ENCODE measurements around a stretch of chr2.

DNA sequence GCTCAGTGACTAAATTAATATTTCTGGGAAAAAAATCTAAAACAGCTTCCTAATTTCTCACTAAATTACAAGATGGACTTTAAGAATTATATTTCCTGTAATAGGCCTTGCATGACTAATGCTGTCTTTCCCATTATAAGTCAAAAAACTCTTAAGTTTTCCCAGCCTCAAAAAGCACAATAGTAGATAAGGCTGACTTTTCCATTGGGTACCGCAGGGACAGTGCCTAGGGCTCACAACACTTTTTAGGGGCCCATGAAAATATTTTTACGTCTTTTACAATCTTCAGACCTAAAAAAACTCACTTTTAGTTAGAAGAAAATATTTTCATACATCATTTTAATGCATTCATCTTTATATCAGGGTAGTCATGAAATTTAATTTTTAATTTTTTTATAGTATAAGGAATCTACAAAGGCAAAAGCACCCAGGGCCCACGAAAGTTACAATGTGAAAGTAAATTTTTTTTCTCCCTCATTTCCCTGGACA lies 4.5 kb downstream of the CYP1B1 start:
- PRO-cap: no peak

DNA sequence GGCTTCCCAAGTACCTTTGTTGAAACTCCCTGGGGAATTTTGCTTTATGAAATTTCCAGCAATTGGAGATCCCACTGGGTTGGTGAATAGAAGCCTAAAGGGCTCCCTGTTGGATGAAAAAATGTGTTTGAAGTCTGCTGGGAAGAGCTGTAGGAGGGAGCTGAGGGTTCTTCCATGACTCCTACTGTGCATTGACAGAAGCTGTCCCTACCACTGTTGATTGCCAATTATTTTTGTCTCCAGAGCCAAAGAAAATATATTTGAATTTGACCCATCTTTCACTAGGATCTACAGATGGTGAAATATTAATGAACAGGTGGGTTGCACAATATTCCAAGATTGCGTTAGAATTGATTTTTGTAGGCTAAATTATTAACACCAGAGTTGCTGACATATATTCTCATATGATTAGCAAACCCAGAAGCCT lies 95.4 kb upstream of the CYP1B1 start:
- PRO-cap: no peak

GRCh38 chr2:38534864-38535820 lies 67.6 kb downstream of the HNRNPLL start:
- PRO-cap: no peak

- PRO-cap: no peak
These were observed 24.0 kb downstream of the HNRNPLL start for GRCh38 chr2:38578426-38579339.

GRCh38 chr2:38682765-38682978 lies 16.8 kb downstream of the GALM start:
- PRO-cap: no peak

- PRO-cap: no peak
These were observed 70.6 kb downstream of the ARHGEF33 start for GRCh38 chr2:38960279-38960720.

DNA sequence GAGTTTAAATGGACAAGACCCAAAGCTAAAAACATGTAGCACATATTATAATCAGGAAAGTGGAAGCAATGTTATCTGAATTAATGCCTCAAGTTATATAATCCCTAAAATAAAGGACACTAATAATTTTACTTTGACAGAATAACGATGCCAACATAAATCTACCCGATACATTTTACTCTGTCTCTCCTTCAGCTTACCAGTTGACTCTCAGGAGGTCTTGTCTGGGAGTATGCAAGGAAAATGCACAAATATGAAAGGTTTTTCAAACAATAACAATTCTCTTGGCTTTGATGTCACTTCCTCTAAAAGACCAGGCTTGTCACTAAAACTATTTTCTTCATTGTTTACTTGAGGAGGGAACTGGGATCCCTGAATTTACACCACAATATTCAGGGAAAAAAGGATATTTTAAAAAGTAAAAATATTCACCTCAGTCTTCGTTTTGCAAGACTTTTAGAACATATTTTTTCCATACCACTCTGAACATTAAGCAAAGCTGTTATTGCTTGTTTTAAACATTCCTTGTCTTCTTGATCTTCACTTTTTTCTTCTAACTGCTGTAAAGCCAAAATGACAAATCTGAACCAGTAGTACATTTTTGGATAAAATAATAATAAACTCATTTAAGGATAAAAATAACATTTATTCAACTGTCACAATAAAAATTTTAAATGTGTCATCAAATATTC lies 97.1 kb downstream of the SOS1 start:
- PRO-cap: bidirectional peak, plus-strand start at position 343 of the sequence, minus-strand start at position 226 of the sequence

- PRO-cap: no peak
These were observed 54.3 kb downstream of the SOS1 start for GRCh38 chr2:39066440-39067055.

- PRO-cap: no peak
These were observed 220.3 kb downstream of the SLC8A1 start for GRCh38 chr2:40231547-40232032.

GRCh38 chr2:40364534-40364956 lies 87.3 kb downstream of the SLC8A1 start:
- PRO-cap: no peak

- PRO-cap: no peak
These were observed 84.4 kb downstream of the SLC8A1 start for GRCh38 chr2:40367290-40368091.

DNA sequence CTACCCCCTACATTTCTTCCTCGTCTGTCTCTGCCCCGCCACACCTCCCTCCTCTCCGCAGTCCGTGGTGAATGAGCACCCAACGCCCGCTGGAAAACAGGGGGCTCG lies 719 bp downstream of the SLC8A1 start:
- PRO-cap: no peak

DNA sequence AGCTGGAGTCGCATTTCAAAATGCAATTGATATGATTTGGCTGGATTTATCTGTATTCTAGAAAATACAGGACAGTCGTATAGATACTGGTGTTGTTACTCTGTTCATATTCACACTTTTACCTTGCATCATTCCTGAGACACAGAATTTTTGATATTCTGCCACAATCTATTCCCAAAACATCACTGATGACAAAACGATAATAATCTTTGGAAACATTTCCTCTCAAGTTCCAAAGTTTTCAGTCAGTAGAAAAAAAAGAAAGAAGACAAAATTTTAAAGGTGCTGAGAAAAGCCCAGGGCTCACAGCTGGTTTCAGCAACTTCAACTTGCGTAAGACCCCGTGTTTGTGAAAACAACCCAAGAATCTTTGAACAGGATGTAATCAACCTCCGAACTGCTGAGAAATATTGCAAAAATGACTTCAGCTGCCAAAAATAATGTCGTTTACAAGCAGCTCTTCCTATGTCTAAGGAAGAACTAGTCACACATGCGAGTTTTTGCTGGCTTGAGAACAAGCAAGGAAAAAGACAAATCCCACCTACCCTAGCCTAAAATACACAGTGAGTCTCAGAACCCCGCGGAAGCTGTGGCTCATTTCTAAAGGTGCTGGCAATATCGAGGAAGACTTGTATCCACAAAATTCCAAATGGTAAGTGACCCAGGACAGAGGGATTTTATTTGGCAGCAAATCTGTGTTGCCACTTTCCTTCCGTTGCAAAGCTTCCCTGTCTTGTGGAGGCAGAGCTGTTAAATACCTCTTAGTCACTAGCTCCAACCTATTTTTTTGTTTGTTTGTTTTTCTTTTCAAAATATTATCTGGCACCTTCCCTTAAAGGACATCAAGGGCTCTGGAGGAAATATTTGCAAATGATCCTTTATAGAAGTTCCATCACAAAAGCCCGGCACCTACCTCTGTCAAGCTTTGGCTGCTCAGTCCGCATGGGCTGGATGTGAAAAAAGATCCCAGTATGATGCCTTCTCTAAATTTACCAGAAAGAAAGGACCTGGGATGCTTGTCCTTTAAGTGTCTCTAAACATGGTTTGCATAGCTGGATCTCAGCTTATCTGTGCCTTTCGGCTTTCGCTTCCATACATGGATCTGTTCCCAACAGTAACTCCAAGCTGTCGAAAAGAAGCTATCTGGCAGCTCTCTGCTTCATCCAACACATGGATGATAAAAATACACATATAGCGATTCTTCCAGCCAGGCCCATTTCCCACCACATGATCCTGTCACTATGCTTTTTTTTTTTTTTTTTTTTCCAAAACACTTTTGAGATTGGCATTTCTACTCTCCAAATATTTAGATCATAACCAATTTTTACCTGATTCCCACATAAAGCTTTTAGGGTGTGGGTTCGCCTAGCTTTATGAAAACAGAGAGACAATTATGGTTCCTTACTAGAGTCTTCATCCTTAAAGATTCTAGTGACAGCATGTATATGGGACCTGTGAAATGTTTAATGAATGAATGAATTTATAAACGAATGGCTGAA lies 60.1 kb upstream of the SLC8A1 start:
- PRO-cap: no peak

DNA sequence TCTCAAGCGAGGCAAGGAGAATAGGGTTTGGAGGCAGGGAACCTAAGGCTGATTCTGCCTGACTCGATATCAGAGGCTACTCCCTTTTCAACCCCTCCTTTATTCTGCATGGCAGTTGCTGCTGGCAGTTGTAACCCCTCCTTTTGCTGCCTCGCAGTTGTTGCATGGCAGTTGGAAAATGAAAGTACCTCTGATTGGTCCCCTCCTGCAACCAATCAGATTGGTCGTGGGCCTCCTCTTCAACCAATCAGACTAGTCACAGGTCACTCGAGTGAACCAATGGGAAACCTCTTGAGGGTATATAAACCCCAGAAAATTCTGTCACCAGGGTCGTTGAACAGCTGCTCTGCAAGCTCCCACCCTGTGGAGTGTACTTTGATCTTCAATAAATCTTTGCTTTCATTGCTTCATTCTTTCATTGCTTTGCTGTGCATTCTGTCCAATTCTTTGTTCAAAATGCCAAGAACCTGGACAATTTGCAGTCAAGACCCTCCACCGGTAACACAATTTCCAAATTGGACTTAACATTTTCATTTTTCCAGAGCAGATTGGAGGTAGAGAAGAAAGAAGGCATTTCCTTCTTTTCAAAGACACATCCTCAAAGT lies 294.4 kb upstream of the SLC8A1 start:
- PRO-cap: no peak

- PRO-cap: no peak
These were observed 140.3 kb upstream of the PKDCC start for GRCh38 chr2:41907615-41907840.

DNA sequence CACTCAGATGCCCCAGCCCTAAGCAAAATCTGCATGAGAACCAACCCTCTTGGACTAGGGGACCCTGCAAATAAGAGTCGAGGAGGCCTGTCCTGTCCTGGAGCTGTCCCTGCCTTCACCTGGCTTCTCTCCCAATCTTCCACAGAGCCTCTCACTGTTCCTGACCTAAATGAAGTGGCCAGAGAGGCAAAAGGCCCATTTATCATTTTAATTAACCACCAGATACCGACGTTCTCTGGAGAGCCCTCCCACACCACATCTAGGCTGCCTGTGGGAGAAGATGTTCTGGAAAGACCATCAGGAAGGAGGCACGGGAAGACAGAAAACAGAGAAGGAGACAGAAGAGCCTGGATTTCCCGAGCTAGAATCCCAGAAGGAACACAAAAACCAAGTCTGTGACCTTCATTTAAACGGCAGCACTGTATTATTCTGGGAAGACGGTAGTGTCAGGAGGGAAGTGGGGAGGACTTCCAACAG lies 120.6 kb upstream of the PKDCC start:
- PRO-cap: unidirectional peak, plus-strand start at position 290 of the sequence

DNA sequence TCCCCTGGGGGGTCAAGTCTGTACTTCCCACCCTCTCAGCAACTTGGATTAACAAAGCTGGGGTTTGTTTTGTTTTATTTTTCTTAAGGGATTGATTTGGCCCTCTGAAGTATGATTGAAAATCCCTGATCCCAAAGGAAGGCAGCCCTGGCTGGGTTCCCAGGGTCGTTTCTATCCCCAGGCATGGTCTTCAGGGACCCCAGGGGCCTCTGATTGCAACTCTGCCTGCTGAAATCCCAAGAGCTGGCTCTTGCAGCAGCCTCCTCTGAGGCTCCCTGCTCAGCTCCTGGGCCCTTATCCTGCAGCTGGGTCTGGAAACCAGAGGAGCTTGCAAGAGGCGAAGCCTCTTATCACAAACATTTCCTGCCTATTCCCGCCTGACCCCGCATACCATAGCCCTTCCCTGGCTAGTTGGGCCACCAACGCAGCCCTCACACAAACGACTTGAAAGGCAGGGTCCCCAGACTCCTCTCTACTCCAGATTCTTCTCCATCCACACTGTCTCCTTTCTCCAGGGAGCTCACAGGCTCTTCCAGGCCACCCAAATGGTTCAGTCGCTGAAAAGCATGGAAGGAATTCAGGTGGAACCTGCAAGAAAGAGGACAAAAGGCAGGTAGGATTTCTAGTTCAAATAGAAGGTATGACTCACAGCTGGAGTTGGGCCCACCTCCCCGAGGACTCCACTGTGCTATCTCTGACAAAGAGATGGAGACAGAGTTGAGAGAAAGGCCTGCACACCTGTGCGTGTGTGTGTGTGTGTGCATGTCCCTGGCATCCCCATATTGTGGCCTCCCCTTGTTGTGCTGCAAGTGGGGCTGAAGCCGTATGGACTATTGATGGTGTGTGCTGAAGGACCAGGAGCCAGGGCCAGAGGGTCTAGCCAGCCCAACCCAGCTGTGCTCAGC lies 109.5 kb upstream of the PKDCC start:
- PRO-cap: no peak

- PRO-cap: no peak
These were observed 92.9 kb upstream of the PKDCC start for GRCh38 chr2:41954882-41955456.

DNA sequence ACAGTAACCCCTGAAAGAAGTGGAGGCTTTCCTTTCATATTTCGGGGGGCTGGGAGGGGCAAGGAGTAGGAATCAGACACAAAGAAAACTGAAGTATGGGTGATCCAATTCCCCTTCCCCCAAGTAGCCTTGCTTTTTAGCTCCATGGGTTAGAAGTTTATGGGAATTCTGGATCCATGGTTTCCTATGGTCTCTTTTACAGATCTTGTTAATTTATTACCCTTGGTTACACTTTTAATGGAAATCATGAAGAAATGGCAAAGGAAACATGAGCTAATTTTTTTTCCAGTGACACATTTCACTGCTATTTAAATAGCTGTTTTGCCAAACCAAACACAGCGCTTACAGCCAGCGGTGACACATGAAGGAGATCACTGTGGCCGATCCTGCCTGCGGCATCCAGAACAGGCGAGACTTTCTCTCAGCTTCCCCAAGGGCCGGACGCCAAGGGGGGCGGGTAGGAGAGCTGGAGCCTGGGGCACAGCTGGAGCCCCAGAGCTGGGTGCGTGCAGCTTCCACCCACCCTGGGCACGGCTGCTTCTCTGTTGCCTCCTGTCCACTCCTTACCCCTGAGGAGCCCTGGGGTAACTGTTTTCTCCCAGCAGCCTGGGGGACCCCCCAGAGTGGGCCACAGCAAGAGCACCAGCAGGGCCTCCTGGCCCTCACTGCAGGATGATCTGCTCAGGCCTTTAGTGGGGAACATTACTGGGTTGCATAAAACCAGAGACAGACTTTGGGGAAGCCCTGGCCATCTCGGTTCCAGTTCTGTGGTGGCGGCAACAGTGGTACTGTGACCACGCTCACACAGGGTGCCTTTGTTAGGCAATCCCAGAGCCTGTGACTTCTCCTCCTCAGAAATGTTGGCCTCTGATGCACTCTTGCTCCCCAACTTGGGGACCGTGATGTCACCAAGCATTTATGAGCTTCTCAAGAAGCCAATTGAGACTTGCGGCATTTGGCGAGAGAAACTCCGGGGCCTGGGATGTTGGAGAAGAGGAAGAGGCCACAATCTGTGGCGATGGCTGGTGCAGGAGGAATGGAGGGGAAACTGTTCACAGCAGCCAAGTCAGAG lies 81.2 kb upstream of the PKDCC start:
- PRO-cap: unidirectional peak, plus-strand start at position 338 of the sequence

DNA sequence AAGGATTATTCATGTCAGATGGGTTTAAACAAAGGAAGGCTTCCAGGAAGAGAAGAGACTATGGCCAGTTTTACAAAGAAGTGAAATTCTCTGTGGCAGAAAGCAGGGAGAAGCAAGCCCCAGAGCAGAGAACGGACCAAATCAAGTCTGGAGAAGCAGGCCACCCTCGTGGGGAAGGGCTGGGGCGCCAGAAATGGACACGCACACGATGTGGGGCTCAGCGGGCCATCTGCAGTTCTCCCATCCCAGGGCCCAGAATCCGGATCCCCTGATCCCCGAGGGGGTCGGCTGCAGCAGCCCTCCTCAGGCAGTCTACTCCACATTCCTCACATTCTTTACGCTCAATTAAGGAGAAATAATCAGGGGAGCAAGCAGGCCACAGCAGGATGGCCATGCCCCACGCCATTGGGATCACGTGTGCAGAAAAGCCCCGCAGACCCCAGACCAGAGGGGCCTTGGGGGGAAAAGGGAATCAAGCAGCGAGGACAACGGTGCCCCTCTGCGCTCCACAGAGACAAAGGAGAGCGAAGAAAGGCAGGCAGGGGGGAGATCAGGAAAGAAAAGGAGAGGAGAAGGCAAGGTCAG lies 17.7 kb upstream of the PKDCC start:
- PRO-cap: no peak